IMR-90 (cell line): ENCODE measurements around the genes CENPVL3, SSX2B, HSD17B10, FAM120C, PAGE2B and PAGE5.

GRCh38 chrX:51618373-51619194, at the start of gene CENPVL3:
Gene CENPVL3, minus strand, starts transcription at chrX:51618912.
- RRBS = 22% methylated on average over 8 of the region's 67 CpGs
CAGE:
- cytosol, long polyA plus RNA = no peak
- long polyA plus RNA = no peak
- nucleus, long polyA plus RNA = no peak

GRCh38 chrX:51873770-51874274, 19.6 kb upstream of the MAGED1 start:
- RRBS = no CpG with 5 or more reads among the region's 3 CpGs
CAGE:
- cytosol, long polyA plus RNA = no peak
- long polyA plus RNA = no peak
- nucleus, long polyA plus RNA = no peak

DNA sequence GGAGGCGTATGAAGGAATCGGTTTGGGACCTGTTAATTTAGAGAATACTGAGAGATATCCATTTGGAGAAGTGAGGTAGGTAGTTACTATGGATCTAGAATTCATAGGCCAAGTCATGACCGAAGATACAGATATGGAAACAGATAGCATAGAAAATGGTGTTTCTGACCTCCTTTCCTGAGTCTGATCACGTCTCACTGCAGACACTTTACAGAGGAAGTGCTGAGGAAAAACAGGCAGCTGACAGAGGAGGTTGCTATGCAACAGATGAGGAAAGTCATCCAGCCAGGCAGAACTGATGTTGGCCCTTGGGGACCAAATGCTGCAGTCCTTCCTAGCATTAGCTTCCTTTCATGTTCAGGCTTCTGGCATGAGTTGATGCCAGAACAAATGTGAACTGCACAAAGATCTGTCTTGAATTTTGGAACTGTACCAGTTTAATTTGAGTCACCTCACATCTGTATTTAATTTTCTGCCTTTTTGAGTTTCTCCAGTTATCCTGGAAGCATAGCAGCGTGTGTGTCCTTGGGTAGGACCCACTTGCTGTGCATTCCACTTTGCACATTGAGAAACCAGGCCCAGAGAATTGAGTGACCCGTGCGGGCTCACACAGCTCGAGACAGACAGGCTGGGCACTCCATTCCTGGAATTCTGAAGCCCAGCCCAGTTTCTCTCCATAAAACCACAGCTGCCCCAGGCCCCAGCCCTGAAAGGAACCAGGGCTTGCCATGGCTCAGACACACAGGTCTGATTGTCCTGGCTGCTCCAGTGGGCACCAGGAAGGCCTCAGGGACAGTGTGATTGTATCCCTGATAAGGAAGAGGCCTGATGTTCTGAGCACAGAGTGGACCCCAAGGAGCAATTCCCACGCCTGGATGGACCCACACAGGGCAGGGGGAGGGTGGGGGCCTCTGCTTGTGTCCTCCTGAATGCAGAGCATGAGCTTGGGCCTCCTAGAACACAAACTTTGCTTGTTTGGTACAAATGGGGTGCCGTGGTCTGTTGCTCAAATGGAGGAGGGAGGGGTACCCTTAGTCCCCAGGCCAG, 1.4 kb upstream of the MAGED1 start:
- RRBS = no CpG with 5 or more reads among the region's 10 CpGs
CAGE:
- cytosol, long polyA plus RNA = no peak
- long polyA plus RNA = no peak
- nucleus, long polyA plus RNA = no peak

- RRBS = no CpG with 5 or more reads among the region's 20 CpGs
CAGE:
- cytosol, long polyA plus RNA = no peak
- long polyA plus RNA = no peak
- nucleus, long polyA plus RNA = no peak
Observed at GRCh38 chrX:52750963-52751537, at the start of gene SSX2B. Gene SSX2B, plus strand, starts transcription at chrX:52751252.

DNA sequence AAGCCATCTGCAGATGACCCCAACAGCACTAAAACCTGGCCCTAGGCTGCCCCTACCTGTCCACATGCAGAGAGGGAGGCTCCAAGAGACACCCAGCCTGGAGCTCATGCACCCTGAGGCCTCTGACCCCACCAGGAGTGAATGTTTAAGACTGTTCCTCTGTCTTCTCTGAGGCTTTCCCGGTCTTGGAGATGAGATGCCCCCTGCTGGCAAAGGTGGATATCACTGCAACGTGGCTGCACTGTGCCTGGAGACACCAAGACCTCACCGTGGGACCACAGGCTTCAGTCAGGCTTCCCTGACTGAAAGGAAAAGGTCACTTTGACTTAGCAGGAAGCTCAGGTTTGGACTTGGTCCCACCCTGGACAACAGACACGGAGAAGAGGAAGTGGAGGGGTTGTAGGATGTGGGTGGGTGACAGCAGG, 31.7 kb upstream of the FAM156A start:
- RRBS = no CpG with 5 or more reads among the region's 4 CpGs
CAGE:
- cytosol, long polyA plus RNA = no peak
- long polyA plus RNA = no peak
- nucleus, long polyA plus RNA = no peak

- RRBS = no CpG with 5 or more reads among the region's 50 CpGs
CAGE:
- cytosol, long polyA plus RNA = no peak
- long polyA plus RNA = no peak
- nucleus, long polyA plus RNA = no peak
Observed at GRCh38 chrX:52995116-52996274, 37.2 kb upstream of the FAM156A start.

DNA sequence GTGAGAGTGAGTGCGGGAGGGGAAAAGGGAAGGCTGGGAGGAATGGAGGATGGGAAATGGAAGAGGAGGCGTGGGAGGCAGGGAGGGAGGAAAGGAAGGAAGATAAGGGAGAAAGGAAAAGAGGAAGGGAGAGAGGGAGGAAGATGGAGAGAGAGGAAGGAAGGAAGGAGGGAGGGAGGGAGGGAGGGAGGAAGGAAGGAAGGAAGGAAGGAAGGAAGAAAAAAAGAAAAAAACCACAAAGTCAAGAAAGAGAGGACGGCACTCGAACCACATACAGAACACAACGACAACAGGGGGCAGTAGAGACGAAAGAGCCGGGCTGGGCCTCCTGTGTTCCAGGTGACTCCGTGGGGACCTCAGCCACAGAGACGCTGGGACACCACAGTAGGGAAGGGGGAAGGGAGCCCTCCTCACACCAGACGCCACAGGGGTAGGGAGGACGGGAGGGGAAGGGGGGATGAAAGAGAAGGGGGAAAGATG, 41.4 kb downstream of the IQSEC2 start:
- RRBS = no CpG with 5 or more reads among the region's 11 CpGs
CAGE:
- cytosol, long polyA plus RNA = no peak
- long polyA plus RNA = no peak
- nucleus, long polyA plus RNA = no peak

GRCh38 chrX:53320344-53321251, 552 bp downstream of the IQSEC2 start:
- RRBS = 7% methylated on average over 44 of the region's 92 CpGs
CAGE:
- cytosol, long polyA plus RNA = no peak
- long polyA plus RNA = no peak
- nucleus, long polyA plus RNA = no peak

DNA sequence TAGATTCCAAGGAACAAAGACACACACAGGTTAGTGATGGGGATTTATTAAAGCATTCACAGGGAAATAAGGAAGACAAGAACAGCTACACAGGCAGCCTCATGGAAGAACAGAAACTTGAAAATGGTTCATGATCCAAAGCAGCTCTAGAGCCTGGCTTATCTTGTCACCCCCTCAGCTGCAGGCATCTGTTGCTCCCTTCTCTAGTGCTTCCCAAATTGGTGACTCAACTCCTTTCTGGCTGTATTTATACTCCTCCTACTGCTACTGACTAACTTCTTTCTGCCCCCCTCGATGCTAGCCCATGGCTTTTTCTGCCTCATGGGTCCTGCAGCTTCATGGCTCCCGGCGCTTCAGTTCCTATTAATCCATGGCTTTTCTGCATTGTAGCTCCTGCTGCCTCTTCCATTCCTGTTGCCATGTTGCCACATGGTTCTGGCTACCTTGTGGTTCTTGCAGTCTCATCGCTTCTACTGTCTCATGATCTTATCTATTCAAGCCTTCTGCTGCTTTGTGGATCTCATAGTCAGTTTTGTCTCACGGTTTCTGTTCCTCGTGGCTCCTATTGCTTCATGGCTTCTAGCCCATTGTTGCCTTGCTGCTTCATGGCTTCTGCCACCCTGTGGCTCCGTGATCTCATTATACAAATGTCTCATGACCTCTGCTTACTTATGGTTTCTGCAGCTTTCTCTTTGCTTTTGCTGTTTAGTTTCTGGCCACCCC, 48.2 kb downstream of the SMC1A start:
- RRBS = no CpG with 5 or more reads among the region's 7 CpGs
CAGE:
- cytosol, long polyA plus RNA = no peak
- long polyA plus RNA = no peak
- nucleus, long polyA plus RNA = no peak

- RRBS = 8% methylated on average over 11 of the region's 51 CpGs
CAGE:
- cytosol, long polyA plus RNA = start-site peak on the minus strand at chrX:53434348-53434377, 2,228 and 965 reads in 2 replicates
- long polyA plus RNA = start-site peak on the minus strand at chrX:53434347-53434374, 1,861 and 891 reads in 2 replicates
- nucleus, long polyA plus RNA = start-site peak on the minus strand at chrX:53434351-53434374, 445 and 975 reads in 2 replicates
Observed at GRCh38 chrX:53434049-53434949, at the start of gene HSD17B10. Gene HSD17B10, minus strand, starts transcription at chrX:53434370.

DNA sequence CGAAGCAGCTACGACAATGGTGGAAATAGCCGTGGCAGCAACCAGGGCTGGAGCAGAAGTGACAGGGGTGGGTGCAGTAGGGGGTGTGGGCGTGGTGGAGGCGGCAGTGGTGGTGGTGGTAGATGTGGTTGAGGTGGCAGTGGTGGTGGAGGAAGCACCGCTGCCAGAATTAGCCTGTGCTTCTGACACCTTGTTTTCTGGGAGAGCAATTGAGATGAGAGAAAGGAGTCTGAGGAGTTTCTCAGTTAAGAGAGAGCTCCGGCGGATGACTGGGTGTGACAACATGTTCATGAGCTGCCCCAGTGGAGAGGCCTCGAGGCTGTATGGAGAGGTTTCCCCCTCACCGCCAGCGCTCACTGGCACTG, 113.5 kb upstream of the HSD17B10 start:
- RRBS = no CpG with 5 or more reads among the region's 11 CpGs
CAGE:
- cytosol, long polyA plus RNA = no peak
- long polyA plus RNA = no peak
- nucleus, long polyA plus RNA = no peak

- RRBS = no CpG with 5 or more reads among the region's 4 CpGs
CAGE:
- cytosol, long polyA plus RNA = no peak
- long polyA plus RNA = no peak
- nucleus, long polyA plus RNA = no peak
Observed at GRCh38 chrX:53554276-53555149, 120.3 kb upstream of the HSD17B10 start.

- RRBS = no CpG with 5 or more reads among the region's 2 CpGs
CAGE:
- cytosol, long polyA plus RNA = no peak
- long polyA plus RNA = start-site peak on the minus strand at chrX:53680091-53680162, 54 and 19 reads in 2 replicates
- nucleus, long polyA plus RNA = no peak
Observed at GRCh38 chrX:53679941-53680449, 6.5 kb downstream of the HUWE1 start.

DNA sequence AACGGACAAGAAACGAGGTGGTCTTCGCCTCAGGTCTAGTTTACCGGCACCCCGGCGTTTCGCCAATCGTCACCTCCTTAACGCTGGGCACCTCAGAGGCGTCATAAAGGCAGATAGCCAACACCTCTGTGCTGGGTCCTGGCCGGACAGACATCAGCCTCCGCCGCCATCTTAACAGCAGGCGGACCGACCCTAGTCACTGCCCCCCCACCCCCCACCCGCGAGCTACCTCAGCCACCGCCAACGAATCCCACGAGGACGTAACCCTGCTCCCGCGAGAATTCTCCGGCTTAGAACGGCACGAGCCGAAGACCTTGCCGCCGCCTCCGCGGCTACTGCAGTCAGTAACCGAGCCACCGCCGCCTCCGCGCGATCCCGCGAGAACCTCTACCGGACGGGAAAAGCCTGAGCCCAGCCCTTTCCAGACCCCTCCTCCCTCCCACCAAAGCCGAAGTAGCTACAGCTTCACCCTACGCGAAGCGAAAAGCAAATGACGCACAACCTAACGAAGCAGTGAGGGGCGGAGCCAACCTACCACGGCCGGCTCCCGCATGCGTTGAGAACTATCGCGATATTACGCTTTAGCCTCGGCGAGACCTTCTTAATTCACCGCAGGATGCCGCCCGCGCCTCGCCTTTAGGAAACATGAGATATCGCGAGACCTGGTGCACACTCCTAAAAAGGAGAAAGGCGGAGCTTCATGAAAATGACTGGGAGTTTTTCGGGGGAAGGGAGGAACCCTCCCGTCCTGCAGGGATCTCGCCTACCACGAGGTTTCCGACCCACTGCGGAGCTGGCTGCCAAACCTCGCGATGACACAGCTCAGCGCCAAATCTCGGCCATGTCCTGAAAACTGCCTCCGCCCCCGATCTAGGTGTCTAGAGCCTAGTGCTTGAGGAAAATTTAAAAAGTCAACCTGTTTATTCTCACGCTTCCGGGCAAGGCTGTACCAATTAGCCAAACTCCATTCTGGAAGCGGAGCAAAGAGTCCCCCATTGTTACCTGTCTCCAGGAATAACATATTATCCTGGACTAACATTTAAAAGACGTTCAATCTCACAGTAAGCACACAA, 2.5 kb downstream of the HUWE1 start:
- RRBS = 29% methylated on average over 19 of the region's 81 CpGs
CAGE:
- cytosol, long polyA plus RNA = start-site peak on the minus strand centred at position 289 of the sequence, 235 bp wide, 117 and 597 reads in 2 replicates
- long polyA plus RNA = start-site peak on the minus strand centred at position 319 of the sequence, 281 bp wide, 729 and 415 reads in 2 replicates
- nucleus, long polyA plus RNA = start-site peak on the minus strand centred at position 300 of the sequence, 248 bp wide, 1,024 and 997 reads in 2 replicates

- RRBS = no CpG with 5 or more reads among the region's 6 CpGs
CAGE:
- cytosol, long polyA plus RNA = no peak
- long polyA plus RNA = no peak
- nucleus, long polyA plus RNA = no peak
Observed at GRCh38 chrX:53993425-53994116, 50.7 kb downstream of the PHF8 start.

GRCh38 chrX:54183113-54183618, at the start of gene FAM120C:
Gene FAM120C, minus strand, starts transcription at chrX:54183254.
- RRBS = 63% methylated on average over 4 of the region's 42 CpGs
CAGE:
- cytosol, long polyA plus RNA = no peak
- long polyA plus RNA = no peak
- nucleus, long polyA plus RNA = no peak

- RRBS = no CpG with 5 or more reads among the region's 2 CpGs
CAGE:
- cytosol, long polyA plus RNA = no peak
- long polyA plus RNA = no peak
- nucleus, long polyA plus RNA = no peak
Observed at GRCh38 chrX:54294285-54294657, 111.2 kb upstream of the FAM120C start.

DNA sequence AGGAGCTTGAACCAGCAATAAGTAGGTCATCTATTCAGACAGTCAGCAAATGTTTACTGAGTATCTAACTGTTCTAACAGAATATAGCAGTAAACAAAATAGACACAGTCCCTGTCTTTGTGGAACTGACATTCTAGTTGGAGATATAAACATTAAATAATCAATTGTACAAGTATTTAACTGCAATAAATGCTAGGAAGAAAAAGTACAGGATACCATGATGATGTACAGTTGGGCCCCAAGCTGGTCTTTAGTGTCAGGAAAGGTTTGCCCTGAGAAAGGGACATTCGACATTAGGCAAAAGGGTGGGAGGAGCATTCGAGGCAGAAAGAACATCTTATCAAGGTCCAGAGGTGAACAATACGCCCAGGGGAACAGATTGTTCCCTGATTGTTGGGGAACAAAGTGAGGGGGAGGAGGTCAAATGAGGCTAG, 20.4 kb upstream of the TSR2 start:
- RRBS = no CpG with 5 or more reads among the region's 3 CpGs
CAGE:
- cytosol, long polyA plus RNA = no peak
- long polyA plus RNA = no peak
- nucleus, long polyA plus RNA = no peak

DNA sequence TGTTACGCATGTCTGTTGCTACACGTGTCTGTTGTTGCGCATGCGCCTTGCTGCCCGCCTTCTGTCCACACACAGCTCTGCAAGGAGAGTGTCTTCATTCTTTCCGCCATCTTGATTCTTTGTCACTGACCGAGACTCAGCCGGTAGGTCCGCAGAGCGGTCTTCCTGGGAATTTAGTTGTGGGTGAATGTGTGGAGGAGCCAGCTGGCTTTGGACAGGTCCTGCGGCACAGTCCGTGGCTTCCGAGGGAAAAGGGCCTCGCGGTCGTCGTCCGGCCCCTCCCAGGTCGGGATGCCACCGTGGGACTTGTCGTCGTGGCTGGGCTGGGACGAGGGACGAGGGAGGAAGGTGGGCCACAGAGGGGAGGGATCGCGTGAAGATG, at the start of gene PAGE2B:
PAGE2B (plus strand) TSS at position 59 of the 382 bp plus-strand sequence.
- RRBS = no CpG with 5 or more reads among the region's 26 CpGs
CAGE:
- cytosol, long polyA plus RNA = no peak
- long polyA plus RNA = no peak
- nucleus, long polyA plus RNA = no peak

GRCh38 chrX:55220007-55220482, at the start of gene PAGE5:
Gene PAGE5, plus strand, starts transcription at chrX:55220346.
- RRBS = no CpG with 5 or more reads among the region's 17 CpGs
CAGE:
- cytosol, long polyA plus RNA = no peak
- long polyA plus RNA = no peak
- nucleus, long polyA plus RNA = no peak